Spinal cord (tissue), 3 donors: ENCODE results near the genes NBPF4, AKNAD1, AMIGO1 and GNAT2.

GRCh38 chr1:108053077-108053621 is 88.2 kb upstream of the VAV3 start:
- PRO-cap = no peak
- RAMPAGE, long total RNA = no peak

DNA sequence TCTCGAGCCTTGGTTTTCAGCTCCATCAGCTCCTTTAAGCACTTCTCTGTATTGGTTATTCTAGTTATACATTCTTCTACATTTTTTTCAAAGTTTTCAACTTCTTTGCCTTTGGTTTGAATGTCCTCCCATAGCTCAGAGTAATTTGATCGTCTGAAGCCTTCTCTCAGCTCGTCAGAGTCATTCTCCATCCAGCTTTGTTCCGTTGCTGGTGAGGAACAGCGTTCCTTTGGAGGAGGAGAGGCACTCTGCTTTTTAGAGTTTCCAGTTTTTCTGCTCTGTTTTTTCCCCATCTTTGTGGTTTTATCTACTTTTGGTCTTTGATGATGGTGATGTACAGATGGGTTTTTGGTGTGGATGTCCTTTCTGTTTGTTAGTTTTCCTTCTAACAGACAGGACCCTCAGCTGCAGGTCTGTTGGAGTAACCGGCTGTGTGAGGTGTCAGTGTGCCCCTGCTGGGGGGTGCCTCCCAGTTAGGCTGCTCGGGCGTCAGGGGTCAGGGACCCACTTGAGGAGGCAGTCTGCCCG is 33.5 kb downstream of the SLC25A24 start:
- PRO-cap = no peak
- RAMPAGE, long total RNA = no peak

DNA sequence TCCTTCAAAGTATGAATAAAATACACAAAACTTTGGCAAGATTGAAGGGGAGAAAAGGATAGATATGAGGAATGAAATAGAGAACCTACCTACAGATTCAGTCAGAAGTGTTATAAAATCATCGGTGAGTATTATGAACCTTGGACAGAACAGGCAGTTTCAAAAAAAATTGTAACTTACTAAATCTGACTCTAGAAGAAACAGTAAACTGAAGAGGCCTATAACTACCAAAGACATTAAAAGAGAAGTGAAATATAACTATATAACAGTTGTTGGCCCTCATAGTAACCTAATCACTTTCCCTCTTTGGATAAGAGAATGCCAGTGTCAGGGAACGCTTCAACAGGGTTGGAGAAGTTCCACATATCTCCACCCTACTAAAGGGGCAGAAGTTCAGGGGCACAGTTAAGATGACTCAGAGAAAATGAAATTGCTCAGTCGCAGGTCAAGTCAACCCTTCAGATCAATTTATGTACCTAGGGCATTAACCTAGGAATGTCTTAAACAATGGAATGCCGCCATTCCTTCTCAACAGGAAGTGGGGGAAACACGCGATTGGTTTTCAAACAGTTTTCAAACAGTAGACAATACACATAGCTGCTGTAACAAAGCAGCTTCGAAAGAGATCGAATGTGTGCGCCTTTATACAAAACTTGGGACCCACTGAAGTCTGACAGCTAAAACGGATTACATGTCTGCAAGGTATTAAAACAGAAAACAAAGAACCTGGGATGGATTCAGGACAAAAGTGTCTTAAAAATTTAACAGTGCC is 1.0 kb downstream of the SLC25A24 start:
- PRO-cap = no peak
- RAMPAGE, long total RNA = no peak

DNA sequence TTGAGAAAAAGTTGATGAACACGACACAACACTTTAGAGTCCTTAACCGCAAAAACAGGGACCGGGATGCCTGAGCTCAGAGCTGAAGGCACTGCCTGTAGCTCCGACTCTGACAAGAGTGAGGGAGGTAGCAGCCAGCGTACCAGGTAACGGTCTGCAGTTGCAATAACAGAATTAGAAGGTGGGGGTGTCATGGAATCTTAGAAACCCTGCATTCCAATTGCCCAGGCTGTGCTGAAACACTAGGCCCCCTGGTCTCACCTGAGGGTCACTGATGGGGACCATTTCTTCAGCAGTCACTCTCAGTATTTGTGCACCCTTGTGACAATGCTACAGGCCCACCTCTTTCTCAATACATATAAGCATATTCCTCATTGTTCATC is at the start of gene NBPF4:
Gene NBPF4, minus strand, starts transcription at position 176 of the 383 bp plus-strand sequence.
- PRO-cap = no peak
- RAMPAGE, long total RNA = no peak

GRCh38 chr1:108561682-108562110 is 1.8 kb downstream of the EEIG2 start:
- PRO-cap = no peak
- RAMPAGE, long total RNA = no peak

DNA sequence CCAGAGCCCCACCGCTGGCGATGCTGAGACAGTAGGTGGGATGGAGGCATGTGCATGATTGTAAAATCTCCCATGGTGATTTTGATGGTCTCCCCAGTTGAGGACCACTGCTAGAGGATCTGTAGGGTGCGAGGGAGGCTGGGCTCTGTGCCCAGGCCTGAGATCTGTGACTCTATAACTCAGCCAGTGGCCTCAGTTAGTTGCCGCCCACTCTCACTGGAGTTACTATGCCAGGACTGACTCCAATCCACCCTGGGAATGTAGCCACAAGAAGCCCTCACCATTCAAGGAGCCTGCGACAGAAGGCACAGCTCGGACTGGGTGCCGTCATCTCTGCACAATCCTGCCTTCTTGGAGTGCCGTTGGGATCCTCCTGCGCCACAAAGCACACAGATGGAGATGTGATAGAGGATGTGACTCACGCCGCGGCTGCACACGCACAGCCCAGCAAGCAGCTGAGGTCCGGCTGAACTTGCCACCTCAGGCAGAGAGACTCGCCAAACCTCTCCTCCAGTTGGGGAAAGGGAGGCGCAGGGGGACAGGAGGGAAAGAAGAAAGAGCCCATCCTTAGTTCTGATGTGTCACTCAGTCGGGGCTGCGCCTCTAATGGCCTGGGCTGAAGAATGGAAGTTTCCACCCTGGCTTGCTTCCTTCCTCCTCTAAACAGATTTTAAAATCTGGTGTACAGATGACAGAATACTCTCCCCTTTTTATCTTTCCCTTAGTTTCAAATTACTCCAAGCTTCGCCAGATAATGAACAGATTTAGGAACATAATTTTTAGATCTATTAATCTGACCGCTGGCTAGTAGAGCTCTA is 26.4 kb downstream of the AKNAD1 start:
- PRO-cap = no peak
- RAMPAGE, long total RNA = no peak

DNA sequence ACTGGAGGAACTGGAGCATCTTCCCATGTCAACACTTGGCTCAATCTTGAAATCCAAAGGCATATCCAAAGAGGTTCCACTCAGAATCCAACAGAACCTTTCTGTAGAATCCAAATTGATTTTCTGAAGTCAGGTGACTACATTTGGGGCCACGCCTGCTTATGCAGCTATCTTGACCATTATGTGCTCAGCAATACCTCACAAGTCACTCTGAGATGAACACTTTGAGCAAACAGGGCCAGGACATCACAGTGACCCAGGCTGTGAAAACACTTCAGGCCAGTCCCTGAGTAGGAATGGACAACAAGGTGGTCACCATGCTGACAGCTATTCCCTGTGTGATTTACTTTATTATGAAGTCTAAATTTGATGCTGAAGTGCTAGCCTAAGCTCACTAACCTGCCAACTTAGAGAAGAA is at the start of gene AKNAD1:
Gene AKNAD1, minus strand, starts transcription at position 135 of the 418 bp plus-strand sequence.
- PRO-cap = no peak
- RAMPAGE, long total RNA = no peak

DNA sequence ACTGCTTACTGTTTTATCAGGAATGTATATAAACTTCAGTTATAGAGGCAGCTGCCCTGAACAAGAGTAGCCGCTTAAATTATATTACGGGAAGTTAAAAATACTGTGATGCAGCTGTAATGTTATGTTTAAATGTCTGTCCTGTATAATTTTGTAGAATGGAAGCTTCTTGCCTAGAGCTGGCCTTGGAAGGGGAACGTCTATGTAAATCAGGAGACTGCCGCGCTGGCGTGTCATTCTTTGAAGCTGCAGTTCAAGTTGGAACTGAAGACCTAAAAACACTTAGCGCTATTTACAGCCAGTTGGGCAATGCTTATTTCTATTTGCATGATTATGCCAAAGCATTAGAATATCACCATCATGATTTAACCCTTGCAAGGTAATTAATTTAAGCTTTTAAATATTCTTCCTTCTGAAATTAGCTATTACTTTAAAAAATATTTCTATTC is 19.9 kb downstream of the GPSM2 start:
- PRO-cap = no peak
- RAMPAGE, long total RNA = no peak

GRCh38 chr1:108962638-108962895 is 717 bp downstream of the CLCC1 start:
- PRO-cap = no peak
- RAMPAGE, long total RNA = no peak

GRCh38 chr1:109149782-109150538 is 36.0 kb downstream of the ELAPOR1 start:
- PRO-cap = no peak
- RAMPAGE, long total RNA = no peak

- PRO-cap = no peak
- RAMPAGE, long total RNA = no peak
Observed at GRCh38 chr1:109194057-109194662, 19.6 kb upstream of the SARS1 start.

DNA sequence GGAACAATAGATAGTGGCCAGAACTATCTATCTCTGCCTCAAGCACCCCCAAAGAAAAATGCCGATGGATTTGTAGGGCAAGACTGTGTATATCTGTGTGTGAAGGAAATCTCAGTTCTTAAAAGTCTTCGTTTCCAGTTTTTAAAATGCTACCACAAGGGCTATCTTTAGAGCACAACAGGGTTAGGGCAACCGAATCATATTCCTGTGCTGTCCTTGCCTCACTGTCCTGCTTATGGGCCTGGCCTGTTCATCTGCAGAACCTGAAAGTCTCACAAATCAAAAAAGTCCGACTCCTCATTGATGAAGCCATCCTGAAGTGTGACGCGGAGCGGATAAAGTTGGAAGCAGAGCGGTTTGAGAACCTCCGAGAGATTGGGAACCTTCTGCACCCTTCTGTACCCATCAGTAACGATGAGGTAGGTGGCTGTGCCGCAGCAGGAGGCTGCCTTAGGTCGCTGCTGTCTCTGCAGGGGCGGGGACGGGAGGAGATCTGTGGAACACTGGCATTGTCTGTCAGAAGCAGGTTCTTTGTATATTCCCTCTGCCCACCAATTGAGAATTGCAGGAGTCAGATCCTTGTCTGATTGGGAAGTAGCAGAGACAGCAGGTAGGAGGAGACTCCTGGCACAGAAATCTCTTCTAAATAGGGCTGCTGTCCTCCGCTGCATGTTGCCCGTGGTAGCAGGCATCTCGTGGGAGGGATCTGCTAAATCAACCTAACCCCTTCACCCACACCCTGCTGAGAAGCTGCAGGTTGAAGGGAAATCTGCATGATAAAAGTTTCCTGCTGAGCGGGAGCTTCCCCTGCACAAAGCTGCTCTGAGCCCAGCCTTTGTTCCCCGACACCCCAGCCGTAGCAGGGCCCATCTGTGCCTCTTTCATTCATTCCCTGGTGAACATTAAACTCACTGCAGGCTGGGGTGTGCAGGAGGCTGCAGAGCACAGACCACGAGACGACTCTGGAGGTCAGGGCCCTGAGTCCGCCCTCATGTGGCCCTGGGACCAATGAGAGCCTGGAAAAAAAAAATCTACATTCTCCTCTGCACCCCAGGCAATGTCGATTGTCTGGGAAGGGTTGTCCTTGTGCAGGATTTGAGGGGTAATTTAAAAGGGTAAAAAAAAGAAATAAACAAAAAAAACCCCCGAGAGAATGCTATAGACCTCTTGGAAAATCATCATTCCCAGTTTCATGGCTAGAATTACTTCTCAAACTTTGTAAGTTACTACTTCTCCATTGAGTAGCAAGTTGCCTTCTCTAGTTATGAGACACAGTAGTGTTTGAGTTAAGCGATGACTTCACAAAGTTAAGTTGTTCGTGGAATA is 15.9 kb downstream of the SARS1 start:
- PRO-cap = no peak
- RAMPAGE, long total RNA = no peak

DNA sequence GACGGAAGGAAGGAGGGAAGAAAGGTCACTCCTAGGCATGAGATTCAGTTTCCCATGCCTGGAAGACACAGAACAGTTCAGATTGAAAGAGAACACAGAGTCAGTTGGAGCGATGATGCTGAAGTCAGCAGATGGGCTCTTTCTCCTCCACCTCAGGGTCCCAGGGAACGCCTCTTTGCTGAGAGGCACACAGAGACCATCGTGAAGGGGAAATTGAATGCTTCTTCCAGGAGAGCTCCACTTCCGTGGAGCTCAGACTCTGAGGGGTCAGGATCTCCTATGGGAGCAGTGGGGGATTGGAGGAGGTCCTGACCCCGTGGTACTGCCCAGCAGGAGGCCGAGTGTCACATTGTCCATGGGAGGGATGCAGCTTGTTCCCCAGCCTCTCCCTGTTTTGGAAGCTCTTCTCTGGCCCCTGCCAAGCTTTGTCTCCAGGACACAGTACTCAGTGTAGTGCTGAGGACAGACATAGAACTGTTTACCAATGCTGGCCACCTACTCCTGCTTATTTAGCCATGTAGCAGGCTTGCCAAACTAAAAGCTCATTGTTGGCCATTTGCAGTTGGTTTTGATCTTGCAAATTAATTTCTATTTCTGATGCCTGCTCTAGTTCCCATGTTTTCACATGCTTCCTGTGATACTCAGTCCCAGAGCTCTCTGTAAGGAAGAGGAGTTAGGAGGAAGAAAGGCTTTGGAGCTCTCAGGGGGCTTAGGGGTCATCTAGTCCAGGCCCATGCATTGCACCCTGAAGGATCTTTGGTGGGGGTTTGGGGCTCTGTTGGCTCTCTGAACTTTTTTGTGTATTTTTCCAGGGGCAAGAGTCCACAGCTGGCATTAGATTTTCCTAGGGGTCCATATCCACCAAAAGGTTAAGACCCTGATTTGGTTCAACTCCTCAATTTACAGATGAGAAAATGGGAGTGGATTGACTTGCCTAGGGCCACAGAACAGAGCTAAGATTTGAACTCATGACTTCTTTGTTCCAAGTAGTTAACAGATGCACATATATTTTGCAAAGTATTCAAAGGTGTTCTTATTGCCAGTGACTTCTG is 2.2 kb downstream of the MYBPHL start:
- PRO-cap = no peak
- RAMPAGE, long total RNA = no peak

- PRO-cap = no peak
- RAMPAGE, long total RNA = no peak
Observed at GRCh38 chr1:109372955-109373954, 24.5 kb downstream of the SORT1 start.

DNA sequence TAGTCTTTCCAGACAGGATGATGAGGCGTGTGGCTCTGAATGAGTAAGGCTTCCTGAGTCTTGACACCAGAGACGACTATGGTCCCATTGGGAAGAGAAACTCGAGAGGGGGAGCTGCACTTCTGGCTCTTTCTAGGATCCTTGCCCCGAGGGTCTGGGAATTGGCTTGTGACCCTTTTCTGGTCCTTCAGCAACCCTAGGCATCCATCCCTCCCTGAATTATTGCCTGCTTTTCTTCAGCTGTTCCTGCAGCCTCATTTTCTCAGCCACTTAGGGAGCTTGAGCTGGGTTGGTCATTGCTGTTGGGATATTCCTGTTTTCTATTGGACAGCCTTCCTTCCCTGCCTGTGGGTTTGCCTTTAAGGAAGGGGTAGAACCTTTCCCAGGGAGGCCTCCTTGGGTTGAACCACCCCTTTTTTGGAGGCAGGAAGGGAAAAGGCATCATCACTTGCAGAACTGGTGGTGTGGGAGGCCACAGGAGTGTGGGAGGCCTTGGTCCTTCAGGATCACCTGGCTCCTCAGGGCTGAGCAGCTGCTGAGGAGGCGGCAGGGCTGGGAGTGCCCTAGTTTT is 834 bp upstream of the CYB561D1 start:
- PRO-cap = no peak
- RAMPAGE, long total RNA = no peak

DNA sequence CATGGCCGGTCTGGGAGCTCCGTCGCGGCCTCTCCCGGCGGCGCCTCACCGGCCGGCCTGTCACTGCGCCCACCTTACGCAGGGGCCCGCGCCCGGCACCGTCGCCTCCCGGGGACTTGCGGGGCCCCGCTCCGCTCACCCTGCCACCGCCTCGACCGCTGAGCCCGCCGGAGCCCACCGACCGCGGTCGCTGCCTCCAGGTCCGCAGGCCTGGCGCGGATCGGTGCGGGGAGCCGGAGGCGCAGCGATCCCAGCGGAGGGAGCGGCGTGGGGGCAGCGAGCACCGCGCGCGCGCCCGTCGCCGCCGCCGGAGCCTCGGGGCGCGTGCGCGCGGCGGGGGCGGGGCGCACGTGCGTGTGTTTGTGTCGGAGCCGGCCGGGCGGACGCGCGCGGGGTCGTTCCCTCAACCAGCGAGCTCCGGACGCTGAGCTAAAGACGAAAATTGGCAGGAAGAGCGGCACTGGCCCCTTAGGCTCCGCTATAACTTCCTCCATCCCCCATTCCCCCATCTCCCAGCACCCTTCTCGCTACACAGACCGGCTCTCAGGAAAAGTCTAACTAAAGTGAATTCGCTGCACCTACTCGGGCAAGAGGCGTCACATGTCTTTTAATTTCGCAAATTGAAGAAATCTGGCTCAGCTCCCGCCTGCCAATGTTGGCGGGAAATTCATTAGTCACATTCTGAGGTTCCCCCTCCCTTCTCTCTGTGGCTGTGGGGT is at the start of gene AMIGO1:
Gene AMIGO1, minus strand, starts transcription at position 282 of the 719 bp plus-strand sequence.
- PRO-cap = no peak
- RAMPAGE, long total RNA = no peak

GRCh38 chr1:109615853-109616339 is 3.5 kb downstream of the GNAT2 start:
- PRO-cap = no peak
- RAMPAGE, long total RNA = no peak

- PRO-cap = no peak
- RAMPAGE, long total RNA = no peak
Observed at GRCh38 chr1:109618453-109618738, 1.0 kb downstream of the GNAT2 start.

- PRO-cap = no peak
- RAMPAGE, long total RNA = no peak
Observed at GRCh38 chr1:109619290-109620002, at the start of gene GNAT2. TSS of gene GNAT2 (minus strand) at chr1:109619616.

- PRO-cap = no peak
- RAMPAGE, long total RNA = no peak
Observed at GRCh38 chr1:109627038-109627690, 7.5 kb downstream of the AMPD2 start.